ENCODE measurements around a stretch of chr17.

DNA sequence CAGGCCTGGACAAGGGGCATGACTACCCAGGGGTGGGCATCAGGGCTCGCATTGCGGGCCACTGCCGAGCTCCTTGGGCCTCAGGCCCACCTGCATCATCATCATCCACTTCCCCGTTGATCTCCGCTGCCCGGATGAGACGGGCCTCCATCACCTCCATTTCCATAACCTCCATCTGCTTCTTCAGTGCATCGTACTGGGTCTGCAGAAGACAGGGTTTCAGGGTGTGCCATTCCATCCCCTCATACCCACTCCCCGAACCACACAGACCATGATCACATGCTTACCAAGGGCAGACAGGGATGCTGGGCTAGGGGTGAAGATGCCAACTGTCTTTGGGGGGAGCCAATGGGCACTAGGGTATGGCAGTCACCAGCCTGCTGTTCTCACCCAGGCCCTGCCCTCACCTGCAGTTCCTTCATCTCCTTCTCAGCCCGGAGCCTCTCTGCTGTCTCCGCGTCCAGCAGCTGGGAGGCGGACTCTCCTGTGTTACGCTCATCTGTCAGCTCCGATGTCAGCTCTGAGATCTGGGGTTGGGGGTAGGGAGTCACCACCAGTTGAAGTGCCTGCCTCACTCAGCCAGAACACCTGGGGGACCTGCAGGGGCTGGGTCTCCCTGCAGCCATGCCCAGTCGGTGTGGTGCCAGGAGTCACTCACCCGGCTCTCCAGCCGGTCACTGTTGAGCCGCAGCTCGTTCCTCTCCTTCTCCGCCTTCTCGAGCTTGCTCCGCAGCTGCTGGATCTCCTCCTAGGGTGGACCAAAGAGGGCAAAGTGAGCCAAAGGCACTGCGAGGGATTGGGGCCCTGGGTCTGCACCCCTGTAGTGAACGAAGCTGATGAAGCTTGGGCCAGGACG lies 55.0 kb downstream of the PIPOX start:
- PRO-cap = no peak
- RRBS = no CpG with 5 or more reads among the region's 26 CpGs

GRCh38 chr17:29139834-29140264 lies 40.3 kb downstream of the MYO18A start:
- PRO-cap = no peak
- RRBS = no CpG with 5 or more reads among the region's 5 CpGs

GRCh38 chr17:29277271-29277603 lies 16.7 kb downstream of the NUFIP2 start:
- PRO-cap = no peak
- RRBS = no CpG with 5 or more reads among the region's 1 CpG

GRCh38 chr17:29285884-29286835 lies 7.8 kb downstream of the NUFIP2 start:
- PRO-cap = no peak
- RRBS = no CpG with 5 or more reads among the region's 7 CpGs

DNA sequence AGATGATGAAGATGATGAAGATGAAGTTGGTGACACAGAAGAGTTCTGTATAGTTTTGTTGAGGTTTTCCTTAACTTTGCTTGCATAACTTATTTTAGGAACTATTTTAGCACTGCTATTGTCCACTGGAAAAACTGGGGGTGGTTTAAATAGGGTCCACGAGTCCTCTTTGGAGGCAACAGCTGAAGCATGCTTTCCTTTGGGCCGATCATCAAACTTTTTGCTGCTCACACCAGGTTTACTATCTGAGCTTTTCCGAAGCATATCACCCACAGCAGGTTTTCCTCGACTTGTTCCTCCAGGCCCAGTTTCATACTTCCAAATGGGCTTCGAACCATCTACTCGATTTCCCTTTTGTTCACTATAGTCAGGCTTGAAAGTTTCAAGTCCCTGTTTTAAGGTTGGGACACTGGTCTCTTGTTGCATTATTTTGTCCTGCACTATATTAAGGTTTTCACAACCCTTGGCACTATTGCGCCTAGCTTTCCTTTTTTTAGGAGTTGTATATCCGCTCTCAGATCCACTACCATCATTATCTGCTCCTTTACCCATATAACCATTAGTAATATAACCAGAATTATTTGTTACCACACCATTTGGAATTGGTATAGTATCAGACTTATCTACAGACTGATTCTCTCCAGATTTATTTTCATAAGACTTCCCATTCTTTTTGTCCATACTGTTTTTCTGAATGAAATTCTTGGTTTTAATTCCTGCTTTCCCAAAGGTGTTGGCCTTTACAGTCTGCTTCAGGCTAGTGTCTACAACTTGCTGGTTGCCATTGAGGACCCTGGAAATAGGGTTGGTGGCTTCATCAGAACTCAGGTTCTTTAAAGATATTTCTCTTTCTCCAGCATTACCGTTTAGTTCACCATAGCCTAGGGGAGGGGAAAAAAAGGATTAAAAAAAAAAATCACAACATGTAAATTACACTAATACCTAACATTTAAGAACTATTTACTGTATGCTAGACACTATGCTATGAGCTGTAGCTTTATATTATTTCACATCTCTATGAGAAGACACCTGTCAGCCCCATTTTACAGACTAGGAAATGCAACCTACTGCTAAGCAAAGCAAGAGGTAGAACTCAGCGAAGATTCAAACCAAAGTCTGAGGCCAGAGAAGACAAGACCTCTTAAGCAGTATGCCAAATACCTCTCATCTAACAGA lies 6.7 kb downstream of the NUFIP2 start:
- PRO-cap = no peak
- RRBS = no CpG with 5 or more reads among the region's 10 CpGs

DNA sequence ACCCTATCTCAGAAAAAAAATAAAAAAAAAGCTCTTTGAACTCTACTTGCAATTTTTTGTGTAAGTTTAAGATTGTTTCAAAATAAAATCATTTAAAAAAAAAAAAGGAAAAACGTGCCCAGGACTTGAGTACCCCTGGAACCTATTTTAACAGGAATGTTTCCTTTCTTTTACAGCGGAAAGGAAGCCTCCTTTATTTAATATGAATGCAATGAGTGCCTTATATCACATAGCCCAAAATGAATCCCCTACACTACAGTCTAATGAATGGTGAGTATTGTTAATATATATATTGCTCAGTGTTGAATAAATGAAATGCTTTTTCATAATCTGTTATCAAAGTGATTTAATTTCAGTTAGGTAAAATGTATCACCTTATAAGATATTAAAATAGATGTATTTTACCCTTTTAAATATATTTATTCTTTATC lies 77.3 kb downstream of the ABHD15 start:
- PRO-cap = no peak
- RRBS = no CpG with 5 or more reads among the region's 2 CpGs

- PRO-cap = no peak
- RRBS = 80% methylated on average over 1 of the region's 6 CpGs
Measured at GRCh38 chr17:29585030-29585582, 4.3 kb downstream of the GIT1 start.

- PRO-cap = no peak
Measured at GRCh38 chr17:29667980-29668325, 45.2 kb upstream of the CORO6 start.

DNA sequence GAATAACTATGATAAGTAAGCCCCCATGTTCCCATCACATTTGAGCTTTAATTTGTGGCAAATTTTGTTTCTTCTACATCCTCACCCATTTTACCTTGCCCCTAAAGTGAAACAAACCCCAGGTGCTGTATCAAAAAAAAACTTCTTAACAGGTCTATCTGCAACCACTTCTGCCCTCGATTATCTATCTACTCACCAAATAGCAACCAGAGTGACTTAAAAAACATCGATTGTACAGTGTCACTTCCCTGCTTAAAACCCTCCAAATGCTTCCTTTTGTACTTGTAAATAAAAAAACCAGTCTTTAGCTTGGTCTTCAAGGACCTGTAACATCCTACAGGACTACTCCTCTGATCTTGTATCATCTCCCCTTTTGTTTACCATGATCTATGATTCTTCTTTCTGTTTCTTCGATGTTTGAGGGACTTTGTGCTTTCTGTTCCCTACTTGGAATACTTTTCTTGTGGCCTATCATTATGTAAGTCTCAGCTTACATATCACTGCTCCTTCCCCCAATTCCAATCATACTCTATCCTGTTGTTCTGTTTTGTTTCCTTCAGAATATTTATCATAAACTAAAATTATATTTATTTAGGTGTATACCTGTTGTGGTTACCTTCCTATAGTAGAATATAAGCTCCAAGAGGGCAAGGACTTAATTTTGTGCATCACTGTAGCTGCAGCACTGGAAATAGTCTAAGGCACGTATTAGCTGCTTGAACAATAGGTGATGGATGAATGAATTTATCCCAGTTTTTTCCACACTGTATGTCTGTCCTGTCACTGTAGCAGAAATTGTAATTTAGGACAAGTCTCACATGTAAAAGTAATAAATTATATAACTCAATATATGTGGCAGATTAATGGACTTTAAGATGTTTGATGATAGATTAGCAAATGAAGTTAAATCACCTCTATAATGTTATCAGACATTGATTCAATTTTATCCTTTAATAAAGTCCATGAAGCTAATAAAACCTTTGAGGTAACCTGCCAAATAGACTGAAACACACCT lies 82.9 kb upstream of the CORO6 start:
- PRO-cap = no peak
- RRBS = no CpG with 5 or more reads among the region's 4 CpGs

DNA sequence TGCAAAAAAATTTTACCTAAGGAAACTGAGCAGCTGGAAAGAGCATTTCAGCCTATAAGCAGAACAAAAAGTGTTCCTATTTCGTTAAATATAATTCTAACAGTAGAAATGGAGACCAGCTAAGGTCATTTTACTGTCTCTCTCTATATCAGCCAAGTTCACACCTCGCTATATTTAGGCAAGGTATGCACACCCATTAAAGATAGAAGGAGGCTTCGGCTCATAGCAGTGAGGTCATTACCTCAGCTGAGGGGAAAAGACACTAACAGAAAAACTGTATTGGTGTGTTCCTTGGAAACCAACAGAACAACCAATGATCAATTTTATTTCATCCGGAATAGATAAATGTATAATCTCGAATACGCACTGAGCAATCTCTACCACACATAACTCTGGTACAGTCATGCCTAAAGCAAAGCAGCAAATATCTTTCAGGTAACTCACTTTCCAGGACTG lies 109.8 kb upstream of the CORO6 start:
- PRO-cap = no peak
- RRBS = no CpG with 5 or more reads among the region's 6 CpGs

DNA sequence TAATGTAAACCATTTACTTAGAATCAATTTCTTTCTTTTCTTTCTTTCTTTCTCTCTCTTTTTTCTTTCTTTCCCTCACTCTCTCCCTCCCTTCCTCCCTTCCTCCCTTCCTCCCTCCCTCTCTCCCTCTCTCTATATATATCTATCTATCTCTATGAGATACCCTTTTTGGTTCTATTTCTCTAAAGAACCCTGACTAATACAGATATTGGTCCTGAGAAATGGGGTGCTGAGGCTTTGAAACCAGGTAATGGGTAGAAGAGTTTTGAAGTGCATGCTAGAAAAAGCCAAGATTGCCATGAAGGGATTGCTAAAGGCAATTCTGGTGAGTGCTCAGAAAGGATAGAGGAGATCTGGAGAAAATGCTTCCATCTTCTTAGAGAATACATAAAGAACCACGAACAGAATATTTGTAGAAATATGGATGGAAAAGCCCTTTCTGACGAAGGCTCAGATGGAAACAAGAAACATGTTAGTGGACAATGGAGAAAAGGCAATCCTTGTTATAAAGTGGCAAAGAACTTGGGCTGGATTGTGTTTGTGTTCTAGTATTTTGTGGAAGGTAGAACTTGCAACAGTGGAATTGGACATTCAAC lies 141.4 kb downstream of the SSH2 start:
- PRO-cap = no peak
- RRBS = no CpG with 5 or more reads among the region's 2 CpGs

GRCh38 chr17:29906140-29906506 lies 23.9 kb downstream of the SSH2 start:
- PRO-cap = no peak
- RRBS = no CpG with 5 or more reads among the region's 2 CpGs

DNA sequence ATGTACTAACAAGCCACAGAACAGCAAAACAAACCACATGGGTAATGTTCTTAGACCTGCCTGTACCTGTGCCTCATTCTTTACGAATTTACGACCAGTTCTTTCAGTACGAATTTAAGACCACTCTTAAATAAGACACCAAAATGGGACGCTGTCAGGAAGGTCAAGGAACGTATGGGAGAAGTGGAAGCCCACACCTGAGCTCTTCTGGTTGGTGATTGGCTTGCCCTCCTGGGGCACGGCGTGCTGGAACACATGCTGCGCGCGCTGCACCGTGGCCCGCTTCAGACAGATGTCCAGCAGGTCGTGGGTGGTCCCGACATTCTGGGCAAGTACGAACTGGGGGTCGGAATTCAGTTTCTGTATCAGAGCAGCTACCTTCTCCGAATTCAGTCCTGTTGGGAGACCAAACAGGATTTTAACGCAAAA lies 616 bp downstream of the BLMH start:
- PRO-cap = bidirectional peak, plus-strand start at position 224 of the sequence, minus-strand start at position 176 of the sequence
- RRBS = no CpG with 5 or more reads among the region's 18 CpGs

DNA sequence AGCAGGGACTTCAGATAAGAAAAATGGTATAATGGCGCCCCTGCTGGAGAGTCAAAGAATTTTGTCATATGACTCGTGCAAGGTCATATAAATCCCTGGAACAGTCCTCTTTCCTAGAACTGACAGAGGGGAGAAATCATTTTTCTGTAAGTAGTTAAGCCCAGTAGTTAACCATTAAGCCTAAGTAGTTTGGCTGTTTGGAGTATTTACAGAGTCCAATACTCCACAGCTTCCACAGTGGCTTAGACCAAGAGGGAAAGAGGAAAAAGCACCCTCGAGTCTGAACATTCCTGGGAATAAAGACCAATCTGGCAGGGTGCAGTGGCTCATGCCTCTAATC lies 2.9 kb upstream of the TMIGD1 start:
- PRO-cap = no peak
- RRBS = no CpG with 5 or more reads among the region's 3 CpGs

DNA sequence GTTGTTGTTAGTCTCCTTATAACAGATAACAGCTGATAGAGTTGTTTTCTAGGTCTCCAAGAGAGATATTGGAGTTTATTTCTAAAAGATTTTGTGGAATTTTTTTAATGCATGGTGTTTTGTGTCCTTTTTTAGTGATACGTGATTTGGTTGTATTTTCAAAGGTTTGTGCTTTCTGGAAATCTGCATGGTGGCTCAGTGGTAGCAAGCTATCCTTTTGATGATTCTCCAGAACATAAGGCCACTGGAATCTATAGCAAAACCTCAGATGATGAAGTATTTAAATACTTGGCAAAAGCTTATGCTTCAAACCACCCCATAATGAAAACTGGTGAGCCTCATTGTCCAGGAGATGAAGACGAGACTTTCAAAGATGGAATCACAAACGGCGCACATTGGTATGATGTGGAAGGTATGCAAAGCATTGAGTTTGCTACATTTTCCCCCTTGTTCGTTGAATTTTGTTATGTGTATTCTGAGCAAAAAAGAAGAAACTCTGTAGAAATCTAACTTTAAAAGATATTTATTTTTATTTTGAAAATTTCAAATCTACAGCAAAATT lies 6.2 kb downstream of the CPD start:
- PRO-cap = no peak
- RRBS = no CpG with 5 or more reads among the region's 5 CpGs

- PRO-cap = no peak
- RRBS = no CpG with 5 or more reads among the region's 2 CpGs
Measured at GRCh38 chr17:30420580-30421279, 42.0 kb downstream of the CPD start.

DNA sequence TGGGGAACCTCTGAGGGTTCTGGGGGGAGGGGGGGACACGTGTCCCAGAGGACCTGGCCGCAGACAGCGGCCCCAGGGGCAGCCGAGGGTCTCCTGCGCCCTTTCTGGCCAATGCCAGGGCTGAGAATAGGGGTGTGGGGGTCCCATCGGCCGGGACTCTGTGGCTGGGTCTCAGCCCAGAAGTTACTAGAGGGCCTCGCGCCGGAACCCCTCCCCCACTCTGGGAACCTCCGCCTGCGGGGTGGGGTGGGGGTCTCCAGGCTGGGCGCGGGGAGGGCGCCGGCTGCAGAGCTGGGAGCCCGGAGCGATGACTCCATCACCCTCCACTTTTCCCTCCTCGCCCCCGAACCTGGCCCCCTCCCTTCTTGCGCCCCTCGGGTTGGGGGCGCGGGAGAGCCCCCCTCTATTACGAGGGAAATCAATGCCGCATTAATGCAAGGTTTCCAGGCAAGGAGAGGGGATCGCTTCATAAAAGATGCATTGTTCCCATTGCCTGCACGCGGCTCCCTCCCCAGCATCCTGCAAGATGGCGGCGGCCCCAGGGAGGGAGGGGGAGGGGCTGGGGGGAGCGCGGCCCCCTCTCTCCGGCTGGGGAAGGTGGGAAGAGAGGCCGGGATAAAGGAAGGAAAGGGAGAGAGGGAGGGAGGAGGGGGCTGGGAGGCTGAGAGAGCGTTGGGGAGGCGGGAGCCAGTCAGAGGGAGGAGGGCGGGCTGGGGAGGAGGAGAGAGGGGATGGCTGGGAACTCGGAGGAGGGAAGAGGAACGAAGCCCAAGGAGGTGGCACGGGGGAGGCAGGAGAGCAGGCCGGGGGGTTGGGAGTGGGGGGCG lies 156.7 kb downstream of the CRLF3 start:
- PRO-cap = no peak
- RRBS = no CpG with 5 or more reads among the region's 43 CpGs

DNA sequence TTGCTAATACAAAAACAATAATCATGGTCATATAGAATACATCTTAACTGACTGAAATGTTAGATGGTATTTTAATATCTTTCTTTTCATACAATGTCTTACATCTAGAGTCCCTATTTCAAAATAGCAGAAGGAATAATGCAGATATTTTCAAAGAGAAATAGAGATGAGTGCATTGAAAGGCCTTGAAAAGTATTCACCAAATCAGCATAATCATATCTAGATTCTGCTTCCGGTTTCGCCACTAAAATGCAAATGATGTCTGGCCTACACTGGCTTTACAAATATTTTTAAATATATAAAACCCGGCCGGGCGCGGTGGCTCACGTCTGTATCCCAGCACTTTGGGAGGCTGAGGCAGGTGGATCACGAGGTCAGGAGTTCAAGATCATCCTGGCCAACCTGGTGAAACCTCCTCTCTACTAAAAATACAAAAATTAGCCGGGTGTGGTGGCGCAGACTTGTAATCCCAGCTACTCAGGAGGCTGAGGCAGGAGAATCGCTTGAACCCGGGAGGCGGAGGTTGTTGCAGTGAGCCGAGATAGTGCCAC lies 1.6 kb downstream of the CRLF3 start:
- PRO-cap = no peak
- RRBS = no CpG with 5 or more reads among the region's 14 CpGs

DNA sequence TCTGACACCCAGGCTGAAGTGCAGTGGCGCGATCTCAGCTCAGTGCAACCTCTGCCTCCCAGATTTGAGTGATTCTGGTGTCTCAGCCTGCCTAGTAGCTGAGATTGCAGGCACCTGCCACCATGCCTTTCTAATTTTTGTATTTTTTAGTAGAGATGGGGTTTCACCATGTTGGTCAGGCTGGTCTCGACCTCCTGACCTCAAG lies 27.5 kb downstream of the ATAD5 start:
- PRO-cap = no peak
- RRBS = no CpG with 5 or more reads among the region's 3 CpGs

GRCh38 chr17:31067862-31068392 lies 26.9 kb upstream of the NF1 start:
- PRO-cap = no peak
- RRBS = no CpG with 5 or more reads among the region's 3 CpGs